Retinal pigment epithelial cell (primary cell): ENCODE data around the genes RGS1, CDC73, CFH and NEK7.

GRCh38 chr1:192066374-192066791, 91.9 kb upstream of the RGS18 start:
- RRBS, result no CpG with 5 or more reads among the region's 6 CpGs

DNA sequence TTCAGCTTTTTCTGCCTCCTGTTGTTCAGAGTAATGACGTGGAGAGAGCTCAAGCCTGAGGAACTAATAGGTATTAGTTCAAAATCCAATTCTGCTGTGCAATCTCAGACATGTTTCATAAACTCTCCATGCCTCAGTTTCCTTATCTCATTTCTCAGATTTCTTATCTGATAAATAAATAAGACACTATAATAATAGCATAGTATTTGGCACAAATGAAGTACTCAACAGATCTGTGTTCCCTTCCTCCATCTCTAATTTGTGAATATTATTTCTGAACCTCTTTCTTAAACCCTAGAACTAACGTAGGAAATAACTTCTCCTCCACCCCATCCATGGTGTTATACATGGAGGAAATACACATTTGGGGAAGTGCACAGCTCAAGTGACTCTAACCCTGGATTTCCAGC, 63.4 kb upstream of the RGS1 start:
- RRBS, result no CpG with 5 or more reads among the region's 2 CpGs

DNA sequence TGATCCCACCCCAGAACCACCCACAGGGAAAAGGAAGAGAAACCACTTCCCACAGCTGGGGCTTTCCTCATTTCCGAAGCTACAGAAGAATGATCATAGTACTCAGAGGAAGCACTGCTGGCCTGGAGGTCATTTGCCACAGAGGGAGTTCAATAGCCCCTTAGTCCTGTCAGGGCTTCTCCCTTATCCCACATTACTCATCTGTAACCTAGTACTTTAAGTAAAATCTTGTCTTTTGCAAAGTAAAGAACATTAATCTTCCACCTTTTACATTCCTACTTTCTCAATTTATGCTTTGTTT, 63.1 kb upstream of the RGS1 start:
- RRBS, result no CpG with 5 or more reads among the region's 1 CpG

GRCh38 chr1:192530162-192530767, 45.3 kb upstream of the RGS1 start:
- RRBS, result no CpG with 5 or more reads among the region's 2 CpGs

GRCh38 chr1:192575248-192576192, at the start of gene RGS1:
RGS1 (plus strand) TSS chr1:192575773.
- RRBS, result no CpG with 5 or more reads among the region's 8 CpGs

GRCh38 chr1:192604792-192605512, 29.4 kb downstream of the RGS1 start:
- RRBS, result no CpG with 5 or more reads among the region's 3 CpGs

DNA sequence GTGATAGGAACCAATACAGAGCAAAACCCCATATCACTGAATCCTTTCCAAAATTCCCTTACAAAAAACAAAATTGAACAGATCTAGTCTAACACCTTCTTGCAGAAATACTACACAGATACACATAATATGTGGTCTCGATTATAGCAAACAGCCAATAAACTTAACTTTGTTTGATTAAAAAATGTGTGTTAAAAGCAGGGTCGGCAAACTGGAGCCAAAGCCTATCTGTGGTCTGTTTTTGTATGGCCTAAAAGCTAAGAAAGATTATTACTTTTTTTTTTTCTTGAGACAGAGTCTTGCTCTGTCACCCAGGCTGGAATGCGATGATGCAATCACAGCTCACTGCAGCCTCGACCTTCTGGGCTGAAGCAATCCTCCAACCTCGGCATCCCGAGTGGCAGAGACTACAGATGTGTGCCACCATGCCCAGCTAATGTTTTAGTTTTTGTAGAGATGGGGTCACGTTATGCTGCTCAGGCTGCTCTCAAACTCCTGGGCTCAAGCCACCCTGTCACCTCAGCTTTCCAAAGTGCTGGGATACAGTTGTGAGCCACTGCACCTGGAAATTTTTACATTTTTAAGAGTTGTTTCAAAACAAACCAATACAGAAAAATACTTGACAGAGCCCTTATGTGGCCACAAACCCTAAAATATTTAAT, 6.4 kb upstream of the GLRX2 start:
- RRBS, result no CpG with 5 or more reads among the region's 7 CpGs

DNA sequence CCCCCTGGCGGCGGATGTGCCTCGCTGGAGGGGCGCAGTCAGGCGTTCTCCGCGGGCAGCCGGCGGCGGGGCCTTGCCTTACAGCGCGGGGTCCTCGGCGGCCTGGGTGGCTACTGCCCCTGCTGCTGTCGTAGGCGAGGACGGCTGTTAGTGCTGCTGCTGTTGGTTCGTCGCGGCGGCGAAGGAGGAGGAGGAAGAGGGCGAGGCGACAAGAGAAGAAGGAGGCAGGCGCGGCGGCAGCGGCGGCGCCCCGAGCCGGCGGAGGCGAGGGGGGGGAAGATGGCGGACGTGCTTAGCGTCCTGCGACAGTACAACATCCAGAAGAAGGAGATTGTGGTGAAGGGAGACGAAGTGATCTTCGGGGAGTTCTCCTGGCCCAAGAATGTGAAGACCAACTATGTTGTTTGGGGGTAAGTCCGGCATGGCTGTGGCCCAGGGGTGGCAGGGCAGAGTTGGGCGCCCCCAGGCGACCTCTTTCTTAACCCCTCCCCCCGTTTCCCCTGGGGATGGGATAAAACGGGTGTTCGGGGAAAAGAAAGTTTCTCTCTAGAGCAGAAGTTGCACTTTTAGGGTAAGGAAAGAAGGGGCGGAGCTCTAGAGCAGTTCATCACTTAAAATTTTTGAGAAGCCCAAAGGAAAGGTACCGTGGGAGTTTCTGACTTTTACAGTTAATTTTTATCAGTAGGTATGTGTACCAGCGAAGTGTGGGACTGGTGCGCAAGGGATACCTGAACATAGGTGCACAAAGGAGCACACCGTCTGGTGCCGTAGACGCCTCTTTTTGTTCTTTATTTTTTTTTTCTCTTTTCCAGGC, at the start of gene CDC73:
Gene CDC73 (plus strand): TSS at position 110 of the 814 bp plus-strand sequence.
- RRBS, result no CpG with 5 or more reads among the region's 53 CpGs

GRCh38 chr1:194069296-194069629, 882.9 kb upstream of the B3GALT2 start:
- RRBS, result no CpG with 5 or more reads among the region's 5 CpGs

DNA sequence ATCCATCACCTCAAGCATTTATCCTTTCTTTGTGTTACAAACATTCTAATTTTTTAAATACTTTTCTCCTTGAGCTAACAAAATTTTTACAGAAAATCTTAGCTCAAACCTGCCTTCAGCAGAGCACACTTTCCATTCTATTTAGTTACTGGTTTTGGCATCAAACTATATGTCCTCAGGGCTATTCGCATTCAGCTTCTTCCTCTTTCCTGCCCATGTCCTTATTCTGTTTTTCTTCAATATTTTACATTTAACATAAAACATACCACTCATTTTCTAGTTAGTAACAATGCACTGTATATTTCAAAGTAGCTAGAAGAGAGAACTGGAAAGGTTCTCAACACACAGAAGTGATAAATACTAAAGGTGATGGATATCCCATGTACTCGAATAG, 1636.6 kb upstream of the B3GALT2 start:
- RRBS, result no CpG with 5 or more reads among the region's 2 CpGs

GRCh38 chr1:196400733-196401416, 207.4 kb downstream of the KCNT2 start:
- RRBS, result no CpG with 5 or more reads among the region's 5 CpGs

DNA sequence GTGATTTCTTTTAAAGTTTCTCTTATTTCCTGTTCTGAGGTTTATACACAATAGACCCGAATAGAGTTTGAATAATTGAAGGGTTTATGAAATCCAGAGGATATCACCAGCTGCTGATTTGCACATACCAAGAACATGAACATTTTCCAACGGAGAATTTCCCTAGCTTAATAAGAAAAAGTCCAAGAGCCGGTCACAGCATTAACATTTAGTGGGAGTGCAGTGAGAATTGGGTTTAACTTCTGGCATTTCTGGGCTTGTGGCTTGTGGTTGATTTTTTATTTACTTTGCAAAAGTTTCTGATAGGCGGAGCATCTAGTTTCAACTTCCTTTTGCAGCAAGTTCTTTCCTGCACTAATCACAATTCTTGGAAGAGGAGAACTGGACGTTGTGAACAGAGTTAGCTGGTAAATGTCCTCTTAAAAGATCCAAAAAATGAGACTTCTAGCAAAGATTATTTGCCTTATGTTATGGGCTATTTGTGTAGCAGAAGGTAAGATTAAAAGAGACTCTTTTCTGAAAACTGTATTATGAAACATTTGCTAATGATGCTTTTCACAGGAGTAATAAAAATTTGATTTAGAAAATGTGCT, at the start of gene CFH:
Gene CFH (plus strand): TSS at position 361 of the 593 bp plus-strand sequence.
- RRBS, result no CpG with 5 or more reads among the region's 5 CpGs

DNA sequence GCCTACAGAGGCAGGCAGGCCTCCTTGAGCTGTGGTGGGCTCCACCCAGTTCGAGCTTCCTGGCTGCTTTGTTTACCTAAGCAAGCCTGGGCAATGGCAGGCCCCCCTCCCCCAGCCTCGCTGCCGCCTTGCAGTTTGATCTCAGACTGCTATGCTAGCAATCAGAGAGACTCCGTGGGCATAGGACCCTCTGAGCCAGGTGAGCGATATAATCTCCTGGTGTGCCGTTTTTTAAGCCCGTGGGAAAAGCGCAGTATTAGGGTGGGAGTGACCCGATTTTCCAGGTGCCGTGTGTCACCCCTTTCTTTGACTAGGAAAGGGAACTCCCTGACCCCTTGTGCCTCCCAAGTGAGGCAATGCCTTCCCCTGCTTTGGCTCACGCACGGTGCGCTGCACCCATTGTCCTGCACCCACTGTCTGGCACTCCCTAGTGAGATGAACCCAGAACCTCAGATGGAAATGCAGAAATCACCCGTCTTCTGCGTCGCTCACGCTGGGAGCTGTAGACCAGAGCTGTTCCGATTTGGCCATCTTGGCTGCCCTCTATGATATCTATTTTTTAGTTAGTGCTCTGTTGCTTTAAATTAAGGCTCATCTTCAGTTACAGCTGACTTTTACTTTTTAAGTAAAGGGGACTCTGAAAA, 11.9 kb downstream of the CFHR3 start:
- RRBS, result no CpG with 5 or more reads among the region's 18 CpGs

DNA sequence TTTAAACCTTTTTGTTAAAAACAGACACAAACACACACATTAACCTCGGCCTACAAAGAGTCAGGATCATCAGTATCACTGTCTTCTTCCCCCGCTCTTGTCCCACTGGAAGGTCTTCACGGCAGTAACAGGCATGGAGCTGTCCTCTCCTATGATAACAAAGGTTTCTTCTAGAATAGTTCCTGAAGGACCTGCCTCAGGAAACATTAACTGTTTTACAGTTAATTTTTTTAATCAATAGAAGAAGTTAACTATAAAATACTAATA, 2.9 kb downstream of the CFHR1 start:
- RRBS, result no CpG with 5 or more reads among the region's 3 CpGs

DNA sequence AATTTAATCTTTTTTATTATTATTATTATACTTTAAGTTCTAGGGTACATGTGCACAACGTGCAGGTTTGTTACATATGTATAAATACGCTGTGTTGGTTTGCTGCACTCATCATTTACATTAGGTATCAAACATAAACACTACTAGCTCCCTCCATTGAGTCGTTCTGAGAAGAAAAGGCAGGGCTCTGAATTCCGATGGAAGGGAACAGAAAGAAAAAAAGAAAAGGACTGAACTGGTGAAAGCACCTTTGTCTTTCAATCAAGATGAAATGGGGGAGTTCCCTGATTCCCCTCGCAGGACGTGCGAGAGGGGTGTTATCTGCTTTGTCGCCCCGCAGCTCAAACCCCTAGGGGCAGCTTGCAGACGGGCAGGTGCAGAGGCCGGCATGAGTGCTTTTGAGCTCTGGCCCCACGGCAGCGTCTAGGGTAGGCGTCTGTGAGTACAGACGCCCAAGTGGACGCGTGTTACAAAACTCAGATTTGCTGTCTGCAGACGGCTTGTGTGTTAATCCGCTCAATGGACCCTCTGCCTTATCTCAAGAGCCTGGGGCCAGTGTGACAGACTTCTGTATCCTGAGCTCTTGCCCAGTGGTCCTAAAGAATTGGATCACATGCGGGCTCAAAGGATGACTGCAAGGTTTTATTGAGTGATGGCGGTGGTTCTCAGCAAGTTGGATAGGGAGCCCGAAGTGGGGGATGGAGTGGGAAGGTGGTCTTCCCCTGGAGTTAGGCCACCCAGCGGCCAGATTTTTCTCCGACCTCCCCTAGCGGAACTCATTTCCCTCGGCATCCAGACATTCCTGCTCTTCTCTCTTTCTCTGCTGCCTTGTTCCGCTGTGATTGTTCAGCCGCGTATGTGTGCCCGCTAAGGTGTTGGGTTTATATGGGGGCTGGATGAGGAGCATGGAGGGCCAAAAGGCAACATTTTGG, 9.3 kb downstream of the CFHR4 start:
- RRBS, result no CpG with 5 or more reads among the region's 30 CpGs

DNA sequence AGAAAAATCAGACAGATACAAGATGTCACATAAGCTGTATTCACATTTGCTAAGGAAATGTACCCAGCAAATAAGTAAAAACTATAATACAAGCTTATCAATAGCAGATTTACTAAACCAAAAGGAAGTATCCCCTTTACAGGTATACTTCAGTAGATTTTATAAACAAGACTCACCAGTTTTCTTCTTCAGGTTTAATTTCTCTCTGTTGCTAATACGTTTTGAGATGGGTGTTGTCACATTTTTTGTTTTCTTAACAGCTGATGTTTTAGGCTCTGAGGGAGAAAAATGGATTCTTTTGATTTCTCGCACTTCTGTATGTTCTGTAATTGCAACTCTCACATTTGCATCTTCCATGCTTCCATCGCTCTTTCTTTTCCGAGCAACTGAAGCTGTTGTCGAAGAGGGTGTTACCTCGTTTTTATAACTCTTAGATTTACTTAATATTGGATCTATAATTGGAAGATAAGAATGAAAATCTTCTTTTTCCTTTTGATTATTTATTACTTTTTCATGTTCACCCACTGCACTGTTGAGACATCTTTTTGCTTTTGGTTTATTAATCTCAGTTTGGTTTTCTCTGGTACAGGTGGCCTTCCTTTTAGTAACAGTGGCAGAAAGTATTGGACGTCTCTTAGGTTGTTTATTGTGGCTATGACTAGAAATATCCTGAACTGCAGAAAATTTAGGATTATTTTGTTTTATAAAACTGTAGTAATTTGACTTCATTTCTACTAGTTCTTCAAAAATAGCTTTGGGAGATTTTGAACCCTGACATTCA, 4.1 kb downstream of the ASPM start:
- RRBS, result no CpG with 5 or more reads among the region's 7 CpGs

- RRBS, result no CpG with 5 or more reads among the region's 1 CpG
Measured at GRCh38 chr1:198076327-198076591, 80.5 kb upstream of the NEK7 start.

GRCh38 chr1:198154983-198155480, 1.8 kb upstream of the NEK7 start:
- RRBS, result no CpG with 5 or more reads among the region's 2 CpGs

DNA sequence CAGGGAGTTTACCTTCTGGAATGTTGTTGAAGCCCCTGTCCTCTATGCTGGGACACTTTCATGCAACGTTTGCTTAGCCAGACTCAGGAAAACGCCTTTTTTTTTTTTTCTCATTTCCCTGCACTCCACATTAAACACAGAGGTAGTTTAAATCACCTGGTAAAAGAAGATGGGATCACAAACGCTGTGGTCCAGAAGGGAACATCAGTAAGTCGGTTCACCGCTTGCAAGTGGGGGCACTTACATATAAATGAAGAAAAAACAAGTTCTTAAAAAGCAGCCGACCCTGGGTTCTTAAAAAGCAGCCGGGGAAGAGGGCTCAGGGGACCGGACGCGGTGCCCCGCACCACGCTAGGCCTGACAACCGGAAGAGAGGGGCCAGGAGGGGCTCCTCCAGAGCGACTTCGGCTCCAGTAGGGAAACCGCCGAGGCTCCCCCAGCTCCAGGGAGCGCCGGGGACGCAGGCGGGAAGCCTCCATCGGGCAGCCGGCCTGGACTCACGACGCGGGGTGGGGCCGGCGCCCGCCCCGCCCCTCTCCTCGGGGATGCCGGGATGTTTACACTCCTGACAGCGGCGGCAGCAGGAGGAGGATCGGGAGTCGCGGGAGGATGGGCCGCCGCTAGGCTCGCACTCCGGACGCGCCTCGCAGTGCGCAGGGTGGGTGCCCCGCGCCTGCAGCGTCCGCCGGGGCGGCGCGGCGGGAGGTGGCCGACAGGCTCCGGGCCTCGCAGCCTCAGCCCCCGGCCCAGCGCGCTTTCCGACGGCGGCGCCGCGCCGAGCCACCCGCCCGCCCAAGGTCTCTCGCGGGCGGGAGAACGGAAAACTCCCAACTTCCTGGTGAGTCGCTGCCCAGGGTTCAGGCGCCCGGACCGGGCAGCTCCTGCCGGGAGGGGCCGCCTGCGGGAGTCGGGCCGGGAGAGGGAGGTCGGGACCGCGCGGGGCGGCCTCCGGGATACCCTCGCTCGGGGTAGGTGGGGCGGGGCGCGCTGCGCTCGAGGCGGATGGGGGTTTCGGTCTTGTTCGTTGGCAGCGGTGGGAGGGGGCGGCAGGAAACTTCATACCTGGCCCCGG, at the start of gene NEK7:
Gene NEK7 (plus strand): TSS at position 560 of the 1,072 bp plus-strand sequence.
- RRBS, result under 1% methylated on average over 31 of the region's 101 CpGs